ENCODE results near the gene SERBP1.

- RAMPAGE, long total RNA = no peak
- RRBS = no CpG with 5 or more reads among the region's 1 CpG
Measured at GRCh38 chr1:64870641-64870864, 95.8 kb downstream of the JAK1 start.

- RAMPAGE, long total RNA = no peak
- RRBS = no CpG with 5 or more reads among the region's 6 CpGs
Measured at GRCh38 chr1:64915775-64916516, 50.4 kb downstream of the JAK1 start.

- RAMPAGE, long total RNA = no peak
- RRBS = no CpG with 5 or more reads among the region's 5 CpGs
Measured at GRCh38 chr1:64956122-64957052, 10.0 kb downstream of the JAK1 start.

- RAMPAGE, long total RNA = no peak
- RRBS = no CpG with 5 or more reads among the region's 5 CpGs
Measured at GRCh38 chr1:65065571-65065964, 82.4 kb upstream of the AK4 start.

DNA sequence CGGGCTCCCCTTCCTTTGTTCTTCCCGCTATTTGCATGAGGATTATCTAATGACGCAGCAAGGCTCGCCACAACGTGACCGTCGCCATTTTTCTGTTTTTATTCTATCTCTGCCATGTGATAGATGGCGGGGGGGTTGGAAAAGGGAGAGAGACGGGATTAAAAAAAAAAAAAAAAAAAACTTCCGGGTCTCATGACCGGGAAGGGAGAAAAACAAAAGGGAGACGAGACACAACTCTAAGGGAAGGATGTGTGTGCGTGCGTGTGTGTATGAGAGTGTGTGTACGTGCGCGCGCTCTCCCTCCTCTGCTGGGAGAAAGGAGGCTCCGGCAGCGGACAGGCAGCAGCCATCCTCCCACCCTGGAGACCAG, 80.4 kb upstream of the AK4 start:
- RAMPAGE, long total RNA = no peak
- RRBS = 3% methylated on average over 2 of the region's 20 CpGs

GRCh38 chr1:65527526-65528281, 107.2 kb downstream of the LEPR start:
- RAMPAGE, long total RNA = no peak
- RRBS = no CpG with 5 or more reads among the region's 5 CpGs

DNA sequence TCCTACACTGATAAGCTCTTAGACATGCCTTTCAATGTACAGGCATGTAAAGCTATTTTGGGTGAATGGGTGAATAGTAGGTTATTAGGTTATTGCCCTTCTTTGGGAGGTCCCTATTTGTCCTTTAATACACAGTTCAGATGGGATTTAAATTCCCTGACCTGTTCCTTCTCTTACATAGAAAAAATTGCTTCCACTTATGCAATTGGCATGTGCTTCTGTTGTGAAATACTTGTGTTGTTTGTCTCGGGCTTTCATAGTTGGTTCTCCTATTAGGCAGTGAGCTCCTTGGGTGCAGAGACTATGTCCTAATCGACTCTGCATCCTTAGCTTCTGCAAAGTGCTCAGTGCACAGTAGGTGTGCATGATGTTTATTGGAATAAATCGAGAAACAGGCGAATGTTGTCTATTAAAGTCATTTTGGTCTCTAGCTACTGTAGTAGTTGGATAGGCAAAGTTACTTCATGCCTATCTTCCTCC, 1.3 kb upstream of the PDE4B start:
- RAMPAGE, long total RNA = no peak
- RRBS = no CpG with 5 or more reads among the region's 4 CpGs

- RAMPAGE, long total RNA = no peak
- RRBS = no CpG with 5 or more reads among the region's 2 CpGs
Measured at GRCh38 chr1:66176693-66177329, 357.1 kb upstream of the SGIP1 start.

GRCh38 chr1:66342518-66342717, 191.5 kb upstream of the SGIP1 start:
- RAMPAGE, long total RNA = no peak

GRCh38 chr1:66367572-66368109, 166.3 kb upstream of the SGIP1 start:
- RAMPAGE, long total RNA = no peak
- RRBS = no CpG with 5 or more reads among the region's 5 CpGs

DNA sequence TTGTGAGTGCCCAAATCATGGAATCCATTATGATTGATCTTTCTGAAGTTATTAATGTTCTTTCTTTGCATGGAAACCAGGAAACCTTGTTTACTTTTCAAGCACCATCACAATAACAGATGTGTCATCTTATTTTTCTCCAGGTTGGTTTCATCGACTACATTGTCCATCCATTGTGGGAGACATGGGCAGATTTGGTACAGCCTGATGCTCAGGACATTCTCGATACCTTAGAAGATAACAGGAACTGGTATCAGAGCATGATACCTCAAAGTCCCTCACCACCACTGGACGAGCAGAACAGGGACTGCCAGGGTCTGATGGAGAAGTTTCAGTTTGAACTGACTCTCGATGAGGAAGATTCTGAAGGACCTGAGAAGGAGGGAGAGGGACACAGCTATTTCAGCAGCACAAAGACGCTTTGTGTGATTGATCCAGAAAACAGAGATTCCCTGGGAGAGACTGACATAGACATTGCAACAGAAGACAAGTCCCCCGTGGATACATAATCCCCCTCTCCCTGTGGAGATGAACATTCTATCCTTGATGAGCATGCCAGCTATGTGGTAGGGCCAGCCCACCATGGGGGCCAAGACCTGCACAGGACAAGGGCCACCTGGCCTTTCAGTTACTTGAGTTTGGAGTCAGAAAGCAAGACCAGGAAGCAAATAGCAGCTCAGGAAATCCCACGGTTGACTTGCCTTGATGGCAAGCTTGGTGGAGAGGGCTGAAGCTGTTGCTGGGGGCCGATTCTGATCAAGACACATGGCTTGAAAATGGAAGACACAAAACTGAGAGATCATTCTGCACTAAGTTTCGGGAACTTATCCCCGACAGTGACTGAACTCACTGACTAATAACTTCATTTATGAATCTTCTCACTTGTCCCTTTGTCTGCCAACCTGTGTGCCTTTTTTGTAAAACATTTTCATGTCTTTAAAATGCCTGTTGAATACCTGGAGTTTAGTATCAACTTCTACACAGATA, 161.5 kb upstream of the SGIP1 start:
- RAMPAGE, long total RNA = no peak
- RRBS = no CpG with 5 or more reads among the region's 10 CpGs

- RAMPAGE, long total RNA = no peak
- RRBS = no CpG with 5 or more reads among the region's 2 CpGs
Measured at GRCh38 chr1:66388880-66389352, 145.0 kb upstream of the SGIP1 start.

- RAMPAGE, long total RNA = no peak
- RRBS = no CpG with 5 or more reads among the region's 7 CpGs
Measured at GRCh38 chr1:67141655-67142207, 7.0 kb upstream of the C1orf141 start.

DNA sequence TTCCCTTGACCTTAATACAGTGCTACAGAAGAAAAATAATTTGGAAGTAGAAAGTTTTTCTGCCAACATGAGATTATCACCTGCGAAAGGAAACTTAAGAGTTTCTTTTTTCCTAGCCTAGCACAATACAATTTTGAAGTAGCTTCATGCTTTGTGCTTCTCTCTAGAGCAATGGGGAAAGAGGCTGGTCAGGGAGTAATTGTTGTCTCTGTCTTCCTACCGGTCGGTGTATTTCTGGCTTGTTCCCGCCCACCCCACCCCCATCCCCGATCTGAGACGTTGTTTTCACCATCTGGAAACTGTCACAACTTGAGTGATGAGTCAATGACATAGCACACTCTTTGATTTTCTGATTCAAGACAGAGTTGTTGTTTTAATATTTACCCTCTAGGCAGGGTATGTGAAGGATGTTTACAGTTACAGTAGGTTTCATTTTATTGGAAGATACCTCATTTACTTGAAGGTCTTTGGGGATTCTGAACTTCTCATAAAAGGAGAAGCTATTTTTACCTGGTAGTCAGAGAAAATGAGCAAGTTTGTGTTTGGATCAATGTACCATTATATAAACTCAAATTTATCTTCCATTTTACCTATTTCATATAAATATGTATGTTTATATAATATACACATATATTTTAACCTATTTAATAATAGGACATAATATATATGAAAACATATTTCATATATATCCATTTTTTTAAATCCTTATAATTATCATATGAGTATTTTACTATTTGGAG, 7.1 kb downstream of the IL12RB2 start:
- RAMPAGE, long total RNA = no peak
- RRBS = no CpG with 5 or more reads among the region's 6 CpGs

DNA sequence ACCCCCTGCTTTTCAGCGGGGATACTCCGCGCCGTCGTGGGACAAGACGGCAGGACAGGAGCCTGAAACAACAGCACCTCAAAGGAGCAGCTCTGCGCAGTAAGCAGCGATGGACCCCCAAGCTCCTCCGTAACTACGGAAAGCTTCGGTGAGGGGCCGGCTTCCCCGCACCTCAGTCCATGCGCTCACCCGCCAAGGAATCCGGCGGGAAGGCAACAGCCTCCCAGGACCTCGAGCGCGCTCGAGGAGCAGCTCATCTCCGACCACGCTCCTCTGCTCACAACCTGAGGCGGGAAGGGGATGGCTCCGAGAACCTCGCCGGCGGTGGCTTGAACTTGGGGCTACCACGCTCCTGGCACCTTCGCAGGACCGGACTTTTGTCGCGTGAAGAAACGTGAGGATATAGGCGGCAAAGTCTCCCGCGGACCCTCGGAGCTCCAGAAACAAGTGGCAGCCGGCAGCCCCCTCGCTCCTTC, 692 bp downstream of the SERBP1 start:
- RAMPAGE, long total RNA = no peak
- RRBS = 2% methylated on average over 16 of the region's 40 CpGs

GRCh38 chr1:67429948-67430983, at the start of gene SERBP1:
TSS of gene SERBP1 (minus strand) at chr1:67430402.
- RAMPAGE, long total RNA = start-site peak on the minus strand at chr1:67430332-67430402, 5,811 and 6,746 reads in 2 replicates
- RRBS = no CpG with 5 or more reads among the region's 82 CpGs

DNA sequence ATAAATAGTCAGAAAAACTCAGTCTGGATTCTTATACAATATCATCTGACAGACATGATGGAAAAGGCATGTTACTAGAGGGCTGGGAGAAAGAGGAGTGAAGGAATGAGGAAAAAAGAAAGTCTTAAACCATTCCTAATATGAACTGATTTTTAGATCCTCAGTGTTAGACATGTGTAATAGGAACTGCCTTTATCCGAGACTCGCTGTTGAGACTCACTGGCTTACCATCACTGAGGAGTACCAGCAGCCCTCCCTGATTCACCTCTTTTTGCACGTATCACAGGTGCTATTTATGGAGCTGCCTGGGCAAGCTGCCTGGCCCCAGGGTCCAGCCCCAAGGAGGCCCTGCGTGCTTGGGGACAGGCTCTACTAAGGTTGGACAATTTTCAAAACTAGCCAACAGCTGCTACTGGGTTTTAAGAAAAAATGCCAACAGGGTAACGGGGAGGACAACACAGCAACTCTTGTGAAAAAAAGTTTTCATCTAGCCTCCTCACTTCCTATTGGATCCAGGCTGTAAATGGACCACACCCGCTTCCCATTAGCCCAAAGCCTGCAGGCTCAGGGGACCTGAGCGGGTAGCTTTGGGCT, 30.7 kb upstream of the SERBP1 start:
- RAMPAGE, long total RNA = no peak
- RRBS = no CpG with 5 or more reads among the region's 7 CpGs

DNA sequence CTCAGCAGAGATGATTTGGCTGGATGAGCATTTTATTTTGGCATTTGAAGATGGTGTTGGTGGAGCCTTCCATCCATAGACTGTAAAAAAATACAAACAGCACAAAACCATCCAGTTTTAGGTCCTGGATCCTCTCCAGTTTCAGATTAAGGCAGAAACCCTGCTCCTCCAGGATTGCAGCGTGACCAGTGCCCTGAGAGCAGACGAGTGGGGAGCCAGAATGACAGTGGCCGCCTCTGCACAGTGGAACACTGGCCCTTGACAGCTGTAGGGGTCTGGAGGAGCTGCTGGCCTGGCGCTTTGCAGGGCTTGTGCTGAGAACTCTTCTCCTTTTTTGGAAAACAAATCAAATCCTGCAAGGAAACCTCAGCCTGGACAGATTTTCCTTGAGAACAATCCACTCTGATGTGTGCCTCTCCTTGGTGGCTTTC, 72.1 kb upstream of the GADD45A start:
- RAMPAGE, long total RNA = no peak
- RRBS = no CpG with 5 or more reads among the region's 4 CpGs

DNA sequence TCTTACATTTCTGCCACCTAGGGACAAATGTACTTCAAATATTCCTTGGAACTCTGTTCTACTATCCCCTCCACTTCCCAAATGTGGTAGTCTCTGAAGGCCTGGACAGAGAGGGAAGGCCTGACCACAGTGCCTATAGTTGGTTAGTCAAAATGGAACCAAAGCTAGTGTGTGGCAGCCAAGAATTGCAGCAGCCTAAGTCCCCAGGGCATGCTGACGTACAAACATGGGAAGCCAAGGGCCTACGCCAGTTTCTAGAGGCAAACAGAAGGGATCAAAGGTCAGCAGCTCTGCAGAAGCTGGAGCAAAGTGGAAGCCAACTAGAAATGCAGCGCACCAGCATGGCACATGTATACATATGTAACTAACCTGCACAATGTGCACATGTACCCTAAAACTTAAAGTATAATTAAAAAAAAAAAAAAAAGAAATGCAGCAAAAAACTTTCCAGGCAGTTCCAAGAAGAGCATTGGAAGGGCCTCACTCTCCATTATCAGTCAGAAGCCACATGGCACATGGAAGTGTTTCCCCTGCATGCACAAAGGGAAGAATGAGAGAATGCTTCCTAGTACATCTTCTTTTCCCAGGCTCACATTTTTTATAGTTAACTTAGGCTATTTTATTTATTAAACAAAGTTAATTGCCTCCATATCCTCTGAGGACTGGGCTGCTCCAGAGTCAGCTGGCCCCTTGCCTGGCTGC, 39.4 kb upstream of the GADD45A start:
- RAMPAGE, long total RNA = no peak
- RRBS = no CpG with 5 or more reads among the region's 3 CpGs

DNA sequence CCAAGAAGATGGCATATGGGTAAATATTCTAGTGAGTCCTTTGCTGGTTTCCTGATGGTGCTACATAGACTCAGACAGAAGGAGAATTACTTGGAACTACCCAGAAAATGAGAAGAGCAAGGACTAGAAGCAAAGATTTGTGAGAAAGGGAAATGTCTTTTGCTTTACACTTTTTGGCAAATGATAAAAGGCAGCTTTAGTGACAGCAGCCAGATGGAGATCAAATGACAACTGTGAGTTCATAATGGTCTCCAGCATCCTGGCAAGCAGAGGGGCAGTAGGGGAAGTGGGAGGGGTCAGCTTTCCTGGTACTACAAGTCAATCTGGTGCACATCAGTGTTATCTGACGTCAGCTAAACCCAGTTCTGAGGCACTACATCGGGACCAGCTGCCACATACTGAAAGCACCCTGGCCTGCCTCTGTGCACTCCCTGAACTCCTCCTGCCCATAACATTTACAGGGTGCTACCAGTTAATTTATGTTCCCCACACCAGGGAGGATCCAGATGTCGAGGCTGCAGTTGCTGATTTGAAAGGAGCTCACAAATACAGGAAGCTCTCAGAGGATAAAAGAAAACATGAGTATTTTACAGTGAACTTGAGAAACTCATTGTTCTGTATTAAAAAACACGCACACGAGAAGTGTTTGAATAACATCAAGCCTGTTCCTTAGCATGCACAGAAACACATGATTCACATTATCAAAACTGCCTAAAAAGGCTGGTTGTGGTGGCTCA, 10.4 kb upstream of the GADD45A start:
- RAMPAGE, long total RNA = no peak
- RRBS = no CpG with 5 or more reads among the region's 5 CpGs